Osteocyte (in vitro differentiated cells): ENCODE data around the gene PTPN4.

DNA sequence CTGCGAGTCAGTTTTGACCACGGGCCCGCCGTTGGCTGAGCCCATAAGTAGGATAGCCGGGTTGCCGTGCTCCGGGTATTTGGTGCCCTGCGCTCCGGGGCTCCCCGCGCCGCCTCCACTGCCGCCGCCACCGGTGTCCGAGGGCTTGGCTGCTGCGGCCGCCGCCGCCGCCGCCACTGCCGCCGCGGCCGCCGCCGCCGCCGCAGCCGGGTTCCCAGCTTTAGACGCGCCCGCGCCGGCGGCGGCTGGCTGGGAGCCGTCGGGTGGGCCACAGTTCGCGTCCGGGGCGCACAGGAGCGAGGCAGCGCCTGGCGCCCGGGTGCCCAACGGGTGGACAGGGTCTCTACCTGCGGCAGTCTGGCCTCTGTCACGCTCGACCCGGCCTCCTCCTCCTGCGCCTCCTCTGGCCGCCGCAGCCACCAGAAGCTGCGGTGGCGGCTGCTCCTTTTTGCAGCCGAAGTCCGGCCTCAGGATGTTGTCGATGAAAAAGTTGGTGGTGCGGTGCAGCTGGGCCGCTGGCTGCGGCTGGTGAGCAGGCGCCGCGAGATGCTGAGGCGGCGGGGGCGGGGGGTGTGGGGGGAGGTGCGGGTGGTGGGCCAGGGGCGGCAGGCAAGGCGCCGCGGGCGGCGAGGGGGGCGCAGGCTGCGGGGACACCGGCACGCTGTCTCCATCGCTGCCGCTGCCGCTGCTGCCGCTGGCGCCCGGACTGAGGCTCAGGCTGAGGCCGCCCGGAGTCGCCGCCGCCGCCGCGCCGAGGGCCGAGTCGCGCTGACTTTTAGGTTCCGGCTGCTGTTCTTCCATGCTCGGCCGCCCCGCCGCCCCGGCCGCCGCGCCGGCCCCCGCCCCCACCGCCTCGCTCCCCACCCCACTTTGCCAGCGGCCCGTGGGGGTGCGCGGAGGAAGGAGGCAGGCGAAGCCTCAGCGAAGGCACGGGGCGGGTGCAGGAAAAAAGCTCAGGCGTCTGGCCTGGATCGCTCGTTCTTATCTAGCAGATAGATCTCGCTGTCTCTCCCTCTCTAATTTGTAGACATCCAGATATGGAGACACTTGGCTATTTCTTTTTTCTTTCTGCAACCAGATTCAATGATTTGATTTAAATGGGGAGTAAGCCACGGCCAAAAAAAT is 719 bp downstream of the EN1 start:
- PRO-cap: no peak

DNA sequence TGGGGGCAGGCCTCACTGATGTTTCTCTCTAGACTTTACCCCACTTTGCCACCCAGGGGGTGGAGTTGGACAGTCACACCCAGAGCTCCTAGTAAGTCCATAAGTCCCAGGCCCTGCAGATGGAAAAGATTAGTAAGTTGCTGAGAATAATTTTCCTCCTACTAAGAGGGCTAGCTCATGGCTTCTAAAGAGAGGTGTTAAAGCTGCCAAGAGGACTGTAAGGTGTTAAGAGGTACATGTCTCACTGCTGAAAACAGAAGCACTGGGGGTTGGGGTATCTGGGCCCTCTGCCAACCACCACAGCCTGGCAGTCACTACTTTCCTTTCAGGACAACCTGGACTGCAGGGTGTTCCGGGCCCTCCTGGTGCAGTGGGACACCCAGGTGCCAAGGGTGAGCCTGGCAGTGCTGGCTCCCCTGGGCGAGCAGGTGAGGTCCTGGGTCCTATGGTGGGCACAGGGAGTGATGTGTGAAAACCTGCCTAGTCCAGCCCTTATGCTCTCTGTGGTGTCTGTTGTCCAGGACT is 39.9 kb downstream of the MARCO start:
- PRO-cap: no peak

- PRO-cap: no peak
These were observed 1.7 kb downstream of the STEAP3 start for GRCh38 chr2:119225018-119225972.

- PRO-cap: no peak
These were observed 41.3 kb downstream of the STEAP3 start for GRCh38 chr2:119264705-119265601.

- PRO-cap: no peak
These were observed 60.4 kb downstream of the C2orf76 start for GRCh38 chr2:119305830-119307050.

GRCh38 chr2:119365643-119366119 is 953 bp downstream of the C2orf76 start:
- PRO-cap: no peak

- PRO-cap: no peak
These were observed 29.1 kb upstream of the TMEM37 start for GRCh38 chr2:119402605-119402963.

DNA sequence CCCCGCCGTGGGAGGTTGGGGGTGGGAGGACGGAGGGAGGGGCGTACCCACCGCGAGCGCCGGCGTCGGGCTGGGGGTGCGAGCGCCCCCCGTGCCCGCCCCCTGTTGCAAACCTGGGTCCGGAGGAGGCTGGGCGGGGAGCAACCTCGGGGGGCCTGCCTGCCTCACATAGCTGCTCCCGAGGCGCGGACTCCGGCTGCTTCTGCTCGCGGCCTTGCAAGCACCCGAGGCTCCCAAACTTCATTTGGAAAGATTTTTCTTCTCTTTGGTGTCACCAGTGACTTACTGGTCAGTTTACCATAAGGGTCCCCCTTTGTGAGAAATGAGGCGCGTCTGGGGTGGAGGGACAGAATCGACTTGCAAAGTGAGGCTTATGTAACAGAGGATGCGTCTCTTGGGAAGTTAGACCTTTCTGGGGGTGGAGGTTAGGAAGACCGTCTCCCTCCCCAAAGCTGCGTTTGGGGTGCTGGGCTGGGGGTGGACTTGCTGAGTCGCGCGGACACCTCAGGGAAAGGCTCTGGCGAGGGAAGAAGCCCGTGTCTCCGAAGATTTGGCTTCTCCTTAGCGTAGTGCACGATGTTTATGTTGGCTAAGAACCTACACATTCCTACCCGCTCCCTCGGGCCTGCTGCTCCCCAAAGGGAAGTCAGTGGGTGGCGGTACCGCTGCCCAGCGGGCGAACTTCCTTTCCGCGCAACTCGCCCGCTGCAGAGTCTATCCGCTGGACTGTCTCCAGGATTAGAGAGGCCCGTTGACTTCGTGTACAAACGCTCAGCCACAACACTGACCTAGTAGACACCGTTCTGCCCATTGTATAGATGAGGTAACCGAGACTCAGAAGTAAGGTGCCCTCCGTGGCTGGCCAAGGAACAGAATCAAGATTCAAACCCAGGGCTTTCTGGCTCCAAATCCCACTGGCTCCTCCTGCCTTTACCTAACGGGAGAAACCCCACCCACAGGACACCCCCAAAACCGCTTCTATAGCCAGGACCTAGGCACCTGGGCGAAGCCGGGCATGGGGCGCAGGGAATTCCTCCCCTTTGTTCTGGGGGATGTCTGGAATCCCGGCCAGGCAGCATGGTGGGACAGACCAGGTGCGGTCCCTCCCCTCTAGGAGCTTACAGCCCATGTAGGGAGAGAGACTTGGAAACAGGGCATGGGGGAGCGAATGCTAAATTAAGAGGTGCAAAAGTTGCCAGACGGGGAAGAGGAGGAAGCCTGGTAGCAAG is 723 bp downstream of the TMEM37 start:
- PRO-cap: no peak

DNA sequence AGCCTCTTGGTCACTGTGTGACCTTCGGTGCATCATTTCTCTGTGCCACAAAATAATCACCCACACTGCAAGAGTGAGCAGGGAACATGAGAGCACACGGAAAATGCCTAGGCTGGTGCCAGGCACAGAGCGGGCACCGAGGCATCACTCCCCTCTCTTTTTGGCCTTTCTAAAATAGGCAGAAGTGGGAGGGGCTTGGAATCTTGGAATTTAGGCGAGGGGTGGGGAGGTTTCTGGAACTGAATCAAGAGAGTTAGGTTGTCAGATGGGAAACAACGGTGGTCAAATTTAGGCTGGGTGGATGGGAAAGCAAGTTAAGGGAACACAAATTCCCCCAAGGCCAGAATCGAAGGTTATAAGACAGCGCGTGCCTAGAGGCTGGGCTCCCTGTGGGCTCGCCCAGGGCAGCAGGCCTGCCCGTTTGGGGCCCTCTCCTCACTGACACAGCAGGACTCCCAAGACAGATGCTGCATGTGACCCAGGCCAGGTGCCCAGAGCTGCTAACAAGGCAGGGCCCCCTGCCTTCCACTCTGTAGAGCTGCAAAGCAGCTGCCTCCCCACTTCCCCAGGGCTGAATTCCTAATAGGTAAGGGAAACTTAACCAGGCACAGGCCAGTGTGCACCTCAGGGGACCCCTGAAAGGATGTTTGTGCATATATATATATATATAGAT is 43.4 kb downstream of the TMEM37 start:
- PRO-cap: no peak

GRCh38 chr2:119476401-119476780 is 44.7 kb downstream of the TMEM37 start:
- PRO-cap: no peak

GRCh38 chr2:119490665-119491325 is 33.5 kb downstream of the SCTR start:
- PRO-cap: no peak

GRCh38 chr2:119683549-119684575 is 4.9 kb downstream of the TMEM177 start:
- PRO-cap: no peak

GRCh38 chr2:119699981-119700529 is 21.1 kb downstream of the TMEM177 start:
- PRO-cap: no peak

GRCh38 chr2:119759247-119760616 is at the start of gene PTPN4:
Gene PTPN4, plus strand, starts transcription at chr2:119759922.
- PRO-cap: bidirectional peak, plus-strand start at chr2:119759775, minus-strand start at chr2:119759656

- PRO-cap: bidirectional peak, plus-strand start at chr2:120252938, minus-strand start at chr2:120252582
These were observed 355 bp upstream of the RALB start for GRCh38 chr2:120252244-120252750.

DNA sequence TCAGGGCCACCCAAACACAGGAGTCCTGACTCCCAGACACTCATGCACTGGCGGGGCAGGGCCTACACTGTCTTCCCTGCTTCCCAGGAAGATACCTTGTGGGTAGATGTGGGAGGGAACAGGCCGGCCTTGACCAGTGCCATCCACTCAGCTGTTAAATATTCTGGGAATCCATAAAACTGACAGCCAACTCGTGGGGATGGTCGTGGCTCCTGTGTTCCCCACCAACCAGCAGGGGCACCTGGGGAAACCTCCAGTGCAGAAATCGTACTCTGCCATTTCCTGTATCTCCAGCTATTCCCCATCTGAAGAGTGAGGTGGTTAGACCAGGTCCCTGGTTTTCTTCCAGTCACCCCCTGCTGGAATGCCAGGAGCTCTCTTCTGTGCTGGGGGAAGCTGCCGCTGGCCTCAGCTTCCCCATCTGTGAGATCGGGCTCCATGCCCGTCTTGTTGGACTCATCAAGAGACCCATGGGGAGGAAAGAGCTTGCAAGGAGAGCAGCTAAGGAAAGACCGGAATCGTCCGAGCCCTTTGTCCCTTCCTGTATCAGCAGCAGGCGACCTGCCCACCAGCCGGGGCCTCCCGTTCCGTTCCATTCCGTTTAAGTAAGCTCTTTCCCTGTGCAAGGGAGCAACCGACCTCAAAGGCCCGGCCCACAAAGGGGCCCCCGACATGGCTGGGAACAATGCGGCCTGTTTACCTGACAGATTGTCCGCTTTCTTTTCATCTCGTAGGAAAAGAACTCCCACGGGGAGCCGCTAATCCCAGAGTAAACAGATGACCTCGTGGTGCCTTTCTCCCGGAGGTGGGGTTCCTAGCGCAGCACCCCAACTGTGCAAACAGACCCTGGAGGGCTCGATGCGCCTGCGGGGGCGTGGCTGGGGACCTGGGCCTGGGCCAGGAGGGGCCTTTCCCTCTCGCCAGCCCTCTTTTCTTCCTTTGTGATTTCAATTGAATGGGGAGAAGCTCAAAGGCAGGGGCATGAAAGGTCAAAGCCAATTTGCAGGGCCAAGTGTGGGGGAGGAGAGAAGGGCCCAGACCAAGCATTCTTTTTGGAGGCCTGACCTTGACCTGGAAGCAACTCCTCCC is 119.9 kb downstream of the INHBB start:
- PRO-cap: no peak

DNA sequence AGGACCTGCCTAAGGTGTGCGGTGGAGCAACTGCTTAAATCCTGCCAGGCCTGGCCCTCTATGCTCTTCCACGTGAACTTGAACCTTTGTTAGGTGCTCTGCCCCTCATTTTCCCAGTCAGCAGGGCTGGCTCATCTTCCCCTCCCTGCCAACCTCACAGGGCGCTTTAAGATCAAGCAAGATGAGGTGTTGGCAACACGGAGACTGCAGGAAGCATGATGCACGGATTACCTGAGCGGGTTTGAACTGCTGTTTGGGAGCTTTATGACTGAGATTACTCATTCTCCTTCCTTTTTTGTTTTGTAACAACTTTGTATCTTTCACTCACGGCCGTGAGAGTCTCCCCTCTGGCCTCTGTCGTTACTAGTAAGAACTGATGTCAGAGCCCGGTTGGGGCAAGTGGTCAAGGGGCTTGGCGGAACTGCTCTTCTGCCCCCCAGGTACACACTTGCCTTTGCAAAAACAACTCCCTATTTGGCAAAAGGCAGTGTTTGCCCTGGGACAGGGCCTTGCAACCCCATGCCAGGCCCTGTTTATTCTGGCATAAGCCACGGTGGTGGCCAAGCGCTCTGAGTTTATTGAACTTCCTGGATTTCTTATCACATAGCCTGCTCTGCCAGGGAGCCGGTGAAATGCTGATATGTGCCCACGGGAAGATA is 127.7 kb downstream of the INHBB start:
- PRO-cap: no peak

- PRO-cap: no peak
These were observed 191.9 kb upstream of the GLI2 start for GRCh38 chr2:120543755-120544231.

DNA sequence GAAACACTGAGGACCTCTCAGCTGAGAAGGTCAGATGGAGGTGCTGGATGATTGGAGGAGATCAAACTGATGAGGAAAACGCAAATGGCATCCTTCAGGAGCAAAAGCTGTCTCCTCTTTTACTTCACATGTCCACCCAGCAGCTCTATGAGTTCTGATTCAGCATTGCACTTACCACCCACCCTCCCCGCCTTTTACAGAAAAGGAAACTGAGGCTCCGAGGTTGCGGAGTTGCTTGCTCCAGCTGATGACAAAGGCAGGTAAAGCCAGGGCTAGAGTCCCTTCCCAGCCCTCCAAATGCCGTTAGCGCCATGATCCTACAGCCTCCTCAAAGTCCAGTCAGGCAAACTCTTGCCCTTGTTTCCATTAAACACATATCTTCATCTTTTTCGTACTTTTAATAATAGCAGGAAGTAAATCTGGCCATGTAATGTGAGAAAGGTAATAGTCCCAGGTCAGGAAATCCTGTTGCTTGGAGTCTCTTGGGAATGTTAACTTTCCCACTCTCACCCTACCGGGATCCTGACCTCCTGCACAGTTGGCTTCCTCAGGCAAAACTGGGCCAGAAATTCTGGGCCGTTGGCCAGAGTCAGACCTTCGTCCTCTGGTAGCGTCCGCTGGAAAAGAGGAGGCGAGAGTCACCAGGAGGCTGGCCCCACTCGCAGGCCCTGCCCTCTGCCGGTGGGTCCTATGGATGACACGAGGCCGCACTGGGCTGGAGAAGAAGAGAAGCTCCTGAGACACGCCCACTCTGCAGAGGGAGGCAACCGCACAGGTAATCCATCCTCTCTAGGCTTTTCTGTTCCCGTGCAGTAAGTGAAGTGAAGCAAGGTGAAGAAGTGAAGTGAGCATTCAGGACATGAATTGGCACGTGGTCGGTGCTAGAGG is 183.0 kb upstream of the GLI2 start:
- PRO-cap: no peak

- PRO-cap: no peak
These were observed 169.0 kb upstream of the GLI2 start for GRCh38 chr2:120566628-120567182.